Suprapubic skin (tissue), 4 donors: ENCODE results near the gene H1-3.

DNA sequence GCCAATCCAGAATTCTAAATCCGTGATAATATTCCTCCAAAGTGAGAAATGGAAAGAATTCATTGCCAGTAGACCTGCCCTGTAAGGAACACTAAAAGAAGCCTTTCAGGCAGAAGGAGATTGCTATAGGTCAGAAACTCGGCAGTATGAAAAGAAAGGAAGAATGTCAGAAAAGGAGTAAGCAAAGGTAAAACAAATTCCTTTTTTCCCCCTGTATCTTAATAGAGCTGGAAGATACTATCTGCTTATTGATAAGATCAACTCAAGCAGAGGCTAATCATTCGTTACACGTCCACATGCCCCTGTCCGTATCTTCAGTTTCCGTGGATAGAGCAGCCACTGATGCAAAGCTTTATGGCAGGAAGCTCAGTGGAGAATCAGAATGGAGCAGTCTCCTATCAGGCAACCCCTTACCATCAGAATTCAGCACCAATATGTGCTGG is 987 bp downstream of the SLC17A1 start:
- PRO-cap: no peak
- RAMPAGE, long total RNA, 4 experiments: no peak in any of the 4 experiments

DNA sequence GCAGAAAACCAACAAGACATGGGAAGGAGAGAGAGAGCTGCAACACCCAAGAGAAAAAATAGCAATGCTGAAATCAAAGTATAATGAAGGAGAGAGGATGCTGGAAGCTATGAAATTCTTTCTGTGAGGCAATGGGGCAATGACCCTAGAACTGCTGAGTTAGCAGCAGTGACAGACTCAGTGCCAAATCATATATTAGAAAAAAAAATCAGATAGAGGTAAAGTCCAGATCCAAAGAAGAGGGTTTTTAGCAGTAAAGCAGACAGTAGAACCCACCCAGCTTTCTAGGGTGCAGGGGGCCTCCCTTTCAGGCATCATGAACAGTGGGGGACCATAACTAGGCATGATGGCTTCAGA is 27.0 kb downstream of the SLC17A2 start:
- PRO-cap: no peak
- RAMPAGE, long total RNA, 4 experiments: no peak in any of the 4 experiments

GRCh38 chr6:25927565-25928458 is 2.7 kb downstream of the SLC17A2 start:
- PRO-cap: no peak
- RAMPAGE, long total RNA, 4 experiments: no peak in any of the 4 experiments

DNA sequence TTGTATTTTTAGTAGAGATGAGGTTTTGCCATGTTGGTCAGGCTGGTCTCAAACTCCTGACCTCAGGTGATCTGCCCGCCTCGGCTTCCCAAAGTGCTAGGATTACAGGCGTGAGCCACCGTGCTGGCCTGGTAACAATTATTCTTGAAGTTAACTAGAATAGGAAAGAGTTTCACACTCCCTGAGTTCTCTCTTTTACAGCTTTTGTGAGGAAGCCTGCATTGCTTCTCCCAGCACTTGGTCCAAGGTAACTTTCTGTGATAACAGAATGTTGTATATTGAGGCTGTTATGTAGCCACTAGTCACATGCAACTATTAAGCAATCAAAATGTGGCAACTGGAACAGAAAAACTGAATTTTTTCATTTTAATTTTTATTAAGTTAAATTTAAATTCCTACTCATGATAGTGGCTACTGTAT is 2.4 kb downstream of the TRIM38 start:
- PRO-cap: no peak
- RAMPAGE, long total RNA, 4 experiments: no peak in any of the 4 experiments

DNA sequence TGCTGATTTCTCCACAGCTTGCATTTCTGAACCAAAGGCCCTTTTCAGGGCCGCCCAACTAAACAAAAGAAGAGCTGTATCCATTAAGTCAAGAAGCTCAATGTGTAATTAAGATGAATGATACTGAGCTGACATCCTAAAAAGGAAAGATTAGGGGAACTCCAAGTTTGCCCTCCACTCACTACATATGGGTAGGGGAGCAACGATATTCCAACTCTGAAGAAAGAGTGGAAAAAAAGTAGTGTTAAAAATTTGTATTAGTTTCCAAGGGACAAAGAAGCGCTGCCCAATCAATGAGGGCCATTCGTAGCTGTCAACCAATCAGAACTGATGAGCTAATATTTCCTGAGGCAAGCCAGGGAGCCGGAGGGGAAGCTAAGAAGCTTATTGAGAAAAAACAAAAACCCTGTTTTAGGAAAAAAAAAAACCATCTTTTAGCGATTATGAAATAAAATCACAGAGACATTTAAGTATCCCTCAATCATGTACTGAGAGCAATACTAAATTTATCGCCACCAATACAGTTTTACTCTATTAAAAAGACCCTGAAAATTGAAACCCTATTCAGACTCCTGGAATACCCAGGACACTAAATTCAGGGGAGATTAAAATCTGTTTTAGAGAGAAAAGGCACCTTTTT is 665 bp downstream of the H4C1 start:
- PRO-cap: unidirectional peak, minus-strand start at position 227 of the sequence
- RAMPAGE, long total RNA, 4 experiments: no peak in any of the 4 experiments

DNA sequence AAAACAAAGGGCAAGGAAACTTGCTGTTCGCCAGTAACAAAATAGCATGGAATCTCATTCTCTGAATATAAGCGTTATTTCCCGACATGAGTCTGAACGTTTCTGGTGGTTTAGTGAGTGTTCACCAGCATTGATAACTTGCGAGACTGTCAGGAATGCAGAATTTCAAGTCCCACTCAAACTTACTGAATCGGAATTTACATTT is 369 bp upstream of the H3C3 start:
- PRO-cap: no peak
- RAMPAGE, long total RNA, 4 experiments: no peak in any of the 4 experiments

GRCh38 chr6:26054075-26054386 is 2.2 kb downstream of the H1-2 start:
- PRO-cap: no peak
- RAMPAGE, long total RNA, 4 experiments: no peak in any of the 4 experiments

DNA sequence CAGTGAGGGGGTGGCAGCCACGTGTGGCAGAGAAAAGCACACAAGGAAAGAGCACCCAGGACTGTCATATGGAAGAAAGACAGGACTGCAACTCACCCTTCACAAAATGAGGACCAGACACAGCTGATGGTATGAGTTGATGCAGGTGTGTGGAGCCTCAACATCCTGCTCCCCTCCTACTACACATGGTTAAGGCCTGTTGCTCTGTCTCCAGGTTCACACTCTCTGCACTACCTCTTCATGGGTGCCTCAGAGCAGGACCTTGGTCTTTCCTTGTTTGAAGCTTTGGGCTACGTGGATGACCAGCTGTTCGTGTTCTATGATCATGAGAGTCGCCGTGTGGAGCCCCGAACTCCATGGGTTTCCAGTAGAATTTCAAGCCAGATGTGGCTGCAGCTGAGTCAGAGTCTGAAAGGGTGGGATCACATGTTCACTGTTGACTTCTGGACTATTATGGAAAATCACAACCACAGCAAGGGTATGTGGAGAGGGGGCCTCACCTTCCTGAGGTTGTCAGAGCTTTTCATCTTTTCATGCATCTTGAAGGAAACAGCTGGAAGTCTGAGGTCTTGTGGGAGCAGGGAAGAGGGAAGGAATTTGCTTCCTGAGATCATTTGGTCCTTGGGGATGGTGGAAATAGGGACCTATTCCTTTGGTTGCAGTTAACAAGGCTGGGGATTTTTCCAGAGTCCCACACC is 3.5 kb downstream of the HFE start:
- PRO-cap: no peak
- RAMPAGE, long total RNA, 4 experiments: no peak in any of the 4 experiments

DNA sequence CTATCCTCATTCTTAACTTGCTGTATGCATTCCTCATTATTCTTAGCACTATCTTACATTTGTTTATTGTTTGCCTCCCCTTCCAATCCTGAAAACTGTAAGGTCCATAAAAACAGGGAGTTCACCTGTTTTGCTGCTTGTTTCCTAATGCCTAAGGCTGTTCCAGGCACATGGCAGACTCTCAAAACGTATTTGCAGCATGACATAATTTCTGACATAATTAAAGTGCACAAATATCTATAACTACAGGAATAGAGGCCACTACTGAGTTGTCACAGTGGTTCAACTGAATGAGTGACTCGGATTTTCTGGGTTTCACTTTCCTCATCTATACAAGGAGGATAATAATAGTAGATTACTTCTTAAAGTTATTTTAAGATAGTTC is 12.3 kb downstream of the H2BC5 start:
- PRO-cap: no peak
- RAMPAGE, long total RNA, 4 experiments: no peak in any of the 4 experiments

GRCh38 chr6:26193891-26194840 is 2.9 kb downstream of the H3C4 start:
- PRO-cap: no peak
- RAMPAGE, long total RNA, 4 experiments: no peak in any of the 4 experiments

GRCh38 chr6:26195754-26196485 is 1.2 kb downstream of the H3C4 start:
- PRO-cap: no peak
- RAMPAGE, long total RNA, 4 experiments: no peak in any of the 4 experiments

- PRO-cap: no peak
- RAMPAGE, long total RNA, 4 experiments: no peak in any of the 4 experiments
Observed at GRCh38 chr6:26218824-26219365, 2.2 kb downstream of the H2AC8 start.

GRCh38 chr6:26225769-26226485 is 992 bp downstream of the H3C6 start:
- PRO-cap: no peak
- RAMPAGE, long total RNA, 4 experiments: no peak in any of the 4 experiments

DNA sequence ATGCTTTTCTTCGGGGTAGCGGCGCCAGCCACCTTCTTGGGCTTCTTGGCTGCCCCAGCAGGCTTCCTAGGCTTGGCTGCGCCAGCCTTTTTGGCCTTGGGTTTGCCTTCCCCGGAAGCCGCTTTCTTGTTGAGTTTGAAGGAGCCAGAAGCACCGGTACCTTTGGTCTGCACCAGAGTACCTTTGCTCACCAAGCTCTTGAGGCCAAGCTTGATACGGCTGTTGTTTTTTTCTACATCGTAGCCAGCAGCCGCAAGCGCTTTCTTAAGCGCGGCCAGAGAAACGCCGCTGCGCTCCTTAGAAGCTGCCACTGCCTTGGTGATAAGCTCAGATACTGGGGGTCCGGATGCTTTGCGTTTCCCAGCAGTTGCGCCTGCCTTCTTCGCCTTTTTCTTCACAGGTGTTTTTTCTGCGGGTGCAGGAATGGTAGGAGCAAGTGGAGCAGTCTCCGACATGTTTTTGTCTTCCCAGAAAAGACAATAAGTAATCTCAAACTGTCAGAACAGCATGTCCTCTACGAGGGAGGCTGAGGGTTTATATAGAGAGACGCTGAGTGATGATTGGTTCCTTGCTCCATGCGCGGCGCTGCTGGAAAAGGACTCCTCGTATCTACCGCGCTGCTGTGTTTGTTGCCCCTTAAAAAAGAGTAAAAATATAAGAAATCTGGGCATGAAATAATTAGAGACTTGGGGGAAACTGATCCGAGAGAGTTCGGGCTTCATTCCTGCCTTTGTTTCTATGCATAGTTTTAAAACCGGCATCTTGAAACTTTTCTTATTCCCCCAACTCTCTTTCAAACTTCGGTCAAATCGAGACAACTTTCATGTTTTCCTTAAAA is at the start of gene H1-3:
H1-3 (minus strand) TSS at position 509 of the 838 bp plus-strand sequence.
- PRO-cap: bidirectional peak, plus-strand start at position 576 of the sequence, minus-strand start at position 509 of the sequence
- RAMPAGE, long total RNA, 4 experiments: start-site peak on the minus strand in 3 of 4 experiments, centred at positions 488 to 511 of the sequence, 109 to 2,016 reads per replicate

- PRO-cap: no peak
- RAMPAGE, long total RNA, 4 experiments: no peak in any of the 4 experiments
Observed at GRCh38 chr6:26235328-26235679, 517 bp upstream of the H1-3 start.

DNA sequence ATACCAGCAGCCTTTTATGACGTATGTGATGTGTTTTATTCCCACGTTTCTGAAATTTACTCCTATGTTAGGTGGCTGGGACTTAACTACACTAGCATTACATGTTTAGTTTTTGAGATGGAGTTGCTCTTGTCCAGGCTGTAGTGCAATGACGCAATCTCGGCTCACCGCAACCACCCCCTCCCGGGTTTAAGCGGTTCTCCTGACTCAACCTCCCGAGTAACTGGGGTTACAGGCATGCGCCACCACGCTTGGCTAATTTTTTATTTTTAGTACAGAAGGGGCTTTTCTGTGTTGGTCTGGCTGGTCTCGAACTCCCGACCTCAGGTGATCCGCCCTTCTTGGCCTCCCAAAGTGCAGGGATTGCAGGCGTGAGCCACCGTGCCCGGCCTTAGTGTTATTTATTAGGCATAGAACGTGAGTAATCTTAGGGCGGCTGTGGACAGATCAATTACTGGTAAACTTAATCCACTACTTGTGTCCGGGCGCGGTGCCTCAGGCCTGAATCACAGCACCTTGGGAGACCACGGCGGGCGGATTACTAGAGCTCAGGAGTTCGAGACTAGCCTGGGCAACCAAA is 904 bp downstream of the H4C6 start:
- PRO-cap: no peak
- RAMPAGE, long total RNA, 4 experiments: no peak in any of the 4 experiments

DNA sequence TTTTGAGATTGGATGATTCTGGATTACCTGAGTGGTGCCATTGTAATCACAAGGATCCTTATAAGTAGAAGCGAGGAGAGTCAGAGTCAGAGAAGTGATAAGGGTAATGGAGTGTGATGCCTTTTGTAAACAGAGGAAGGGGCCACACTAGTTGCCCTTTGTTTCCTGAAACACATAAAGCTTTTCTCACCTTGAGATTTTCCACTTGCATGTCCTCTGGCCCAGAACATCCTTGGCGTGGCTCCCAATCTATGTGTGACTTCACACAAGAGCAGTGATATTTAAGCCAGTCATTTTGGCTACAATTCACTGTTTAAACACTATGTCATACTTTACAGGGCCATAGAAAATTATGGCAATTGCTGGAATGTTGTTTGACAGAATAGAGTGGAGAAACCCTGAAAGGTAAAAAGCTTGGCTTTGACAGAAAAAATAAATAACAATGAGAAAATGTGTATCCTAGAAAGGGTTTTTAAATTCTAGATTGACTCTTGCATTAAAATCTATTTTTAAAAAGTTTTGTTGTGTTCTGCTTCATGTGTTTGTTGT is 3.0 kb downstream of the H4C7 start:
- PRO-cap: no peak
- RAMPAGE, long total RNA, 4 experiments: no peak in any of the 4 experiments

DNA sequence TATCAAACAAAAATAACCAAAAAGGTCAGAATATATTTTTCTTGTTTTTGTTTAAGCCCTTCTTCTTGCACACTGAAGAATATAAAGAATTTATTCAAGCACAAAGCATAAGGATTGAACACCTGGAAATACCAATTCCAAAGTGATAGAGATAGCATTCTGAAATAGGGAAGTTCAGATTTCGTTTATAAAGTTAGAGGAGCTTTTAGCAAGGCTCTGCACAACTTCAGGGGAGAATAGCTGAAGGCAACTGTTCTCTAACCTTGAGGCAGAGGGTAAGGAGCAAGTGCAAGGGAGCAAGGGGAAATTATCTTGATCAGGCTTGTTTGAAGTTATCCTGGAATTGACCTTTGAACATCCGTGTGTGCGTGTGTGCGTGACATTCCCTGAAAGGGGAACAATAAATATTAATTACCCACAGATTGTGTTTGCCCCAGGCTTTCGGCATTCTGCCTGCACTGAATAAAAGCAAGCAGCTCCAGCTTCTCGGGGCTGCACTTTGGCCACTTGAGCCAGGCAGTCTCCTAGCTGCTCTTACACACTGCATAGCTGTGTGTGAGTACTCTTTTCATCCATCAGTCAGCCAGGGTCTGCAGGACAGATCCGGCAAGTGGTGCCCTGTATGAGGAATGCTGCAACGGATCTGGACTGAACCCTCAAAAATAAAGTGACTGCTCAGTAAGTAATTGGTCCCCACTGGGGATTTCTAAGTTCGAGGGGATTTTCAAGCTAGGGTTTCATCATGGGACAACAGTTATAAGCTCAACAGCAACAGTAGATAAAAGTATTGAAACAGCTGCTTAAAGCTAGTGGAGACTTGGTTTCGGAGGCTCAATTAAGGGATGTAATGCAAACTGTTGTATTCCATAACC is 5.8 kb downstream of the H2BC9 start:
- PRO-cap: no peak
- RAMPAGE, long total RNA, 4 experiments: no peak in any of the 4 experiments

DNA sequence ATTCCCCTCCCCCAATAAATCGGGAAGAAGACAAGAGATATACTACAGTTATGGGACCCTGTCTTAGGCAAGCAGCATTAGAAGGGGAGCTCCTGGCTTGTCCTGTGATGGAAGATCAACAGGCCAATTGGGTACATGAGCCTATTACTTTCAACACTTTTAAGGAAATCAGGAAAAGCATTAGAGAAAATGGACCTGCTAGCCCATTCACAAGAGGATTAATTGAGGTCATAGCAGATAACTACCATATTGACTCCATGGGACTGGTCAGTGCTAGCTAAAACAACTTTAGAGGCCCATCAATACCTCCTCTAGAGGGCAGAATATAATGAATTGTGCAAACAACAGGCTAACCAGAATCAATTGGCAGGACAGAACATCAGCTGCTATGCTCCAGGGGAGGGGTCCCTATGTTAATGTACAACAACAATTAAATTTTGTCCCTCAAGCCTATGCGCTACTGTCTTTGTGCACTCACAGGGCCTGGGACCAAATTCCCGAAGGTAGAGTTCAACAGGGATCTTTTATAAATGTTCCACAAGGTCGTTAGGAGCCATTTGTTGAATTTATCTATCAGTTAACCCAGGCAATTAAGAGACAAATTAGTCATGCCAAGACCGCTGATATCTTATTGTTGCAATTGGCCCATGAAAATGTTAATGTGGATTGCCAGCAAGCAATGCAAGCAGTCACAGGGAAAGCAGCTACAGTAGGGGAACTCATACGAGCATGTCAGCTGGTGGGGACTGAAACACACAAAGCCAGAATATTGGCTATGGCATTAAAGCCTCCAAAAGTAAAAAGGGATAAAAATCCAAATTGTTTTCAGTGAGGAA is 7.0 kb downstream of the H2BC9 start:
- PRO-cap: no peak
- RAMPAGE, long total RNA, 4 experiments: no peak in any of the 4 experiments

DNA sequence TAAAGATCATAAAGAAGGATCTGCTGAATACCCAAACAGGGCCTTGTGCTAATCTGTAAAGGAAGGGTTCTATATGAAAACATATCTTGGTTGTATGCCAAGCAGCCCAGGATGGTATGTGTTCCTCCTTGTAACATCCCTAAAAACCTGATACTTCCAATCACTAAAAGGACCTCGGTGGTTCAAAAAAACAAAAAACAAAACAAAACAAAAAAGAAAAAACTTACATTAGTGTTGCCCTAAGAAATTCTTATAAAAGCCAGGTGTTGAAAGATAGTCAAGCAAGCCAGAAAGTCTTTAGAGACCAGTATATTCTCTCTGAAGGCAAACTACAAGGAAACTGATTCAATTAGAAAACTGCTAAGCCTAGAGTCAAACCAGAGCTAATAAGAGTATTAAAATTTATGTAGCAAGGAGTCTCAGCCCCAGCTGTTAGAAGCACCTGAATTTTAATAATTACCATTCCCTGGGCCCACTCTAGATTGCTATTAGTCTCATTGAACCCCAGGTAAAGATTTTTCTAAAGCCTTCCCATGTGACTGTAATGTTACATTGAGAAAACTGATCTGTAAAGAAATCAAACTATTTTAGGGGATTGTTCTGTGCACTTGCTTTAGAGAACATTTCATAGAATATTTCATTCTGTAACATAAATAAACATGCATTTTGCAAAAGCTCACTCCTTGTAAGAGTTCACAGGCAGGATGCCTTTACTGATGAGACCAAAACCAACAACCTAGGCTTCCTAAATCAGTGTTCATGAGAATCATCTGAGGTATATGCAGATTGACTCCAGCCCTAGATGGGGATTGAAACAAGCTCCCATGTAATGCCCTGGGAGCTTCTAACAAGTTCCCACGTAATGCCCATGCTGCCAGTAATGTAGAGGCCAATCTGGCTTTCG is 1.4 kb downstream of the H3C8 start:
- PRO-cap: no peak
- RAMPAGE, long total RNA, 4 experiments: no peak in any of the 4 experiments